ENCODE measurements around a stretch of chr11.

DNA sequence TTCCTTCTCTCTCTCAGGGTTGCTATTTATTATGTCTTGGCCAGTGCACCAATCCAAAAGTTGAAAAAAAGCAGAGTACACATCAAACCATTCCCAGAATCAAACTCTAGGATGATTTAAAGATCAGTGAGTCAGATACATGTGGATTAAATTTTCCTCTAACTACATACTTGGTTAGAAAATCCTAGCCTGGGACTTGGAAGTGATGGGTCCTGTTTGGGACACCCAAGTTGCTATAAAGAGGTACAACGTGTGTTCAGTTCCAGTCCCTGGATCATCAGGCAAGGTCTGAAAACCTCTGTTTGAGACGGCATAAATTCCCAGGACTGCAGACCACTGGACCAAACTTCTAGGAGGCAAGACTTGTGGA lies 60.3 kb upstream of the CDON start:
- PRO-cap, 3 experiments: peak in 1 of 3 experiments; most common plus-strand start position 265 of the sequence (in 1)
- RRBS: no CpG with 5 or more reads among the region's 2 CpGs

- PRO-cap, 3 experiments: no peak in any of the 3 experiments
- RRBS: 88% methylated on average over 3 of the region's 6 CpGs
These were observed 22.2 kb downstream of the DCPS start for GRCh38 chr11:126326140-126326378.

DNA sequence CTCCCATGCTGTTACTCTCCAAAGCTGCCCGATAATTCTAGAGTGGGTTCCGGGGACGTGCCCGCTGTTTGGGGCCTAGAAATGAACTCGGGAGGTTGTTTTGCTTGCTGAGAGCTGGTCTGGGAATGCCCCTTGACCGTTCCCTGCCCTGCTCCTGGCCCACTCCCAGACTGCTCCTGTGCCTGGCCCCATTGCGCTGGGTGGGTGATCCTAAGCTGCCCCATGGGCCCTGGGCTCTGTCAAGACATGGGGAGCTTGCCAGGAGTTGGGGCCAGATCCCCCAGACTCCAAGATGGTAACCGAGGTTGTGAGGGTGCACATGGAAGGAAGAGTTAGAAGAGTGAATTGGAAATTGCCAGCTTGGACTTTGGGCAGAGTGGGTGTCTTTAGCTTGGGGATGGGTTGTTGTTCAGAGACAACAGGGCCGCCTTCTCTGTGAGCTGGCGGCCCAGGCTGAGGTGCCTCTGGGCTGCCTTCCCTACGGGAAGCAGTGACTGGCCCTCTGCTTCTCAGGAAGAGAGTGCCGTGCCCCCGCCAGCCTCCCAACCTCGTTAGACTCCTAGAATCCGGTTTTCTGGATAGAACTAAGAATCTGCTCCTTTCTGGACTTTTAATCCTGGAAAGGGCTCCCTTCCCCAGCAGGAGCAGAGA lies 1.7 kb downstream of the ST3GAL4 start:
- PRO-cap, 3 experiments: no peak in any of the 3 experiments
- RRBS: no CpG with 5 or more reads among the region's 15 CpGs

- PRO-cap, 3 experiments: no peak in any of the 3 experiments
- RRBS: no CpG with 5 or more reads among the region's 5 CpGs
These were observed 27.2 kb downstream of the ST3GAL4 start for GRCh38 chr11:126382625-126383141.

DNA sequence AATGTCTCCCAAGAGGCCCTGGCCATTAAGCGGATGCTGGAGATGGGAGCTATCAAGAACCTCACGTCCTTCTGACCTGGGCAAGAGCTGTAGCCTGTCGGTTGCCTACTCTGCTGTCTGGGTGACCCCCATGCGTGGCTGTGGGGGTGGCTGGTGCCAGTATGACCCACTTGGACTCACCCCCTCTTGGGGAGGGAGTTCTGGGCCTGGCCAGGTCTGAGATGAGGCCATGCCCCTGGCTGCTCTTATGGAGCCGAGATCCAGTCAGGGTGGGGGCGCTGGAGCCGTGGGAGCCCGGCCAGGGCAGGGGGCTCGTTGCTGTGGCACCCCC lies 58.5 kb downstream of the ST3GAL4 start:
- PRO-cap, 3 experiments: no peak in any of the 3 experiments
- RRBS: no CpG with 5 or more reads among the region's 9 CpGs

DNA sequence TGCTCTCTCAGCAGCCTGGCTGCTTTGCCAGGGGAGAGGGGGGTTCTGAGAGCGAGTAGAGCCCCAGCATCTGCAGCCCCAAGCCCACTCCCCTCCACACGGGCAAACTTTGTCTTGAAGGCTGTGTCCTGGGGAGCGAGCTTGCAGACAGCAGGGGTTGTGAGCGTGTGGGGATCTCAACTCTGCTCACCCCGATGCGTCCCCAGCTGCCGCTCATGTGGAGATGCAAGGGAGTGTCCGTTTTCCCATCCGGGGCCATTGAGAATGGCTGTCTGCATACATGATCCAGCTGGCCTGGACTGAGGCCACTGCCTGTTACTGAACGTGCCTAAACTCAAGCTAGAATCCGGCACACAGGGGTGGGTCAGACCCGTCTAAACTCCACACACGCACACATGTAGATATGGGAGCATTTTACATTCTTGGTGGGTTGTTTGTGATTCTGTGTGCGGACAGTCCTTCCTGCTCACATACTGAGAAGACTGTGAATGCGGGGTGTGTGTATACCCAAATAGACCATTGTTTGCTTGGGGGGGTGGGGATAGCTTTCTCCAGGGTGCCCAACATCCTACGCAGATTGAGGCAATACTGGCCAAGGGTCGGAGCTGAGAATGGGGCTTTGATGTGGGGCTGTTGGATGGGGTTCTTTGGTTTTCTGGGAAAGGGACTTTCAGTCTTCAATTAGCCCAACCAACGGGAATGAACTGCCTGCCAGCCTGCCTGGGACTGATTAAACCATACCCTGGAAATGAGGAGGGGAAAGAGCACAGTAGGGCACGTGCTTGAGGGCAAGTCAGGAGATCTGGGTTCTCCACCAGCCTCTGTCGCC lies 60.3 kb downstream of the ST3GAL4 start:
- PRO-cap, 3 experiments: no peak in any of the 3 experiments
- RRBS: 26% methylated on average over 3 of the region's 20 CpGs

- PRO-cap, 3 experiments: no peak in any of the 3 experiments
- RRBS: no CpG with 5 or more reads among the region's 6 CpGs
These were observed 275.7 kb downstream of the ST3GAL4 start for GRCh38 chr11:126631230-126631566.

GRCh38 chr11:126655568-126656404 lies 300.3 kb downstream of the ST3GAL4 start:
- PRO-cap, 3 experiments: no peak in any of the 3 experiments
- RRBS: no CpG with 5 or more reads among the region's 9 CpGs

- PRO-cap, 3 experiments: no peak in any of the 3 experiments
- RRBS: no CpG with 5 or more reads among the region's 6 CpGs
These were observed 303.0 kb downstream of the ST3GAL4 start for GRCh38 chr11:126658418-126659003.

DNA sequence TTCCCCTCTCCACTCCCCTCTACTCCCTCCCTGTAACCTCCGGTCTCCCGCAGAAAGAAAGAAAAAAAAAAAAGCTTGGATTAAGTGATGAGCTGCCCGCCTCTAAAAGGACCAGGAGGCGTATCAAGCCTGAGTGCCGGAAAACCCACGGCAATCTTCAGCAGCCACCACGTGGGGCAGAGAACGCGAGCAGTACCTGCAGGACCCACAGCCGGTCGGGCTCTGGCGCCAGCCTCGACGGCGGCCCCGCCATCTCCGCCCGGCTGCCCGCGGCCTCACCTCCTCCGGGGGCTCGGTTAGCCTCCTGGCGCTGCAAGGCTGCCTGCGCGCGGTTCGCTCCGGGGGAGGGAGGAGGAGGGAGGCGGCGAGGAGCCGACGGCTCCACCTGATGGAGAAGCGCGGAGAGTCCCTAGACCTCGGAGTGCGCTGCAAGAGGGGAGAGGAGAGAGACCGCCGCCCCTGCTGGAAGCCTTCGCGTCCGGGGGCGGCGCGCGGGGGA lies 2.5 kb upstream of the KIRREL3 start:
- PRO-cap, 3 experiments: no peak in any of the 3 experiments
- RRBS: 2% methylated on average over 25 of the region's 45 CpGs

GRCh38 chr11:127758099-127758450 lies 757.5 kb upstream of the KIRREL3 start:
- PRO-cap, 3 experiments: no peak in any of the 3 experiments
- RRBS: no CpG with 5 or more reads among the region's 2 CpGs

GRCh38 chr11:128036041-128036334 lies 551.4 kb downstream of the ETS1 start:
- PRO-cap, 3 experiments: no peak in any of the 3 experiments
- RRBS: no CpG with 5 or more reads among the region's 4 CpGs

GRCh38 chr11:128466971-128468118 lies 120.0 kb downstream of the ETS1 start:
- PRO-cap, 3 experiments: peak in 1 of 3 experiments; most common plus-strand start chr11:128467862 (in 1)
- RRBS: no CpG with 5 or more reads among the region's 17 CpGs

DNA sequence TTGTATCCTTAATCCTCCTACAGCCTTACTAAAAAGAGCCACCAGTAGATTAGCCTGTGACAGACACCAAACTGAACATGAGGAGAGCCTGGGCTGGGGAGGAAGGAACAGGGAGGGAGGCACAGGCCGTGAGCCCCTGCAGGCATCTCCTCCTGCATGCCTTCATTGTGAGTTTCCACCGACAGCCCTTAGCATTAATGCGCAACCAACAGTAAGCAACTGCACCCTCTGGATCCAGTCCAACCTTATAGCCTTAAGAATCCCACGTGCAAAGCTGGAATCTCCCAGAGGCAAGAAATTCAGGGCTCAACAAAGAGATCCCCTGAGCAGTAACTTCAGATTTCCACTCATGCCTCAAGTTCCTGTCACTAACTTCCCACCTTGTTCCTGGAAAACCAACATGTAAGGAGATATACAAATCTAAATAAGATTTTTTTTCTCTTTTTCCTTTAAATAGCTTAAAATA lies 84.6 kb downstream of the ETS1 start:
- PRO-cap, 3 experiments: no peak in any of the 3 experiments
- RRBS: no CpG with 5 or more reads among the region's 4 CpGs

DNA sequence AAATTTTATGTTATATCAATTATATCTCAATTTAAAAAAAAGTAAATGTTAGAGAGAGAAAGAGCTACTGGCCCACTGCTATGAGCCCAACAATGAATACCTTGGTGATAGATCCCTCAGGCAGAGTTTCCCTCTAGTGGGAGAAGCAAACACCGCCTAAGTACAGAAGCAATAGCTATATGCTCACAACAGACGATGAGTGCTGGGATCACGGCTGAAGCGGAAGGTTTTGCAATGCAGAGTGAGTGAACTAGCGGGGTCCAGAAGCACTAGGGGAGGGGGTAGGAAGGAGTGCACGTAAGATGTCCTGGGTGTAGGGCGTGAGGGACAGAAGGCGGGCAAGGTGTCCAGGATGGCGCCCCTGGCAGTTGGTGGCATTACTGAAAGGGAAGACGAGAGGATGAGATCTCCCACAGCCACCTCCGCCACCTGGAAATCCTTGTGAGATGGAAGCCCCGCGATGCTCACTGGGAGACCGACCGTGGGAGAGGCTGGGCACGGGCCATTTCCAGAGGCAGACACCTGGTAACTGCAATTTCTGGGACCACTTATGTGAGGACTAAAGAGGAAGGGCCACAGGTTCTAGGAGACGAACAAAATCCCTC lies 81.0 kb downstream of the ETS1 start:
- PRO-cap, 3 experiments: no peak in any of the 3 experiments
- RRBS: no CpG with 5 or more reads among the region's 17 CpGs

DNA sequence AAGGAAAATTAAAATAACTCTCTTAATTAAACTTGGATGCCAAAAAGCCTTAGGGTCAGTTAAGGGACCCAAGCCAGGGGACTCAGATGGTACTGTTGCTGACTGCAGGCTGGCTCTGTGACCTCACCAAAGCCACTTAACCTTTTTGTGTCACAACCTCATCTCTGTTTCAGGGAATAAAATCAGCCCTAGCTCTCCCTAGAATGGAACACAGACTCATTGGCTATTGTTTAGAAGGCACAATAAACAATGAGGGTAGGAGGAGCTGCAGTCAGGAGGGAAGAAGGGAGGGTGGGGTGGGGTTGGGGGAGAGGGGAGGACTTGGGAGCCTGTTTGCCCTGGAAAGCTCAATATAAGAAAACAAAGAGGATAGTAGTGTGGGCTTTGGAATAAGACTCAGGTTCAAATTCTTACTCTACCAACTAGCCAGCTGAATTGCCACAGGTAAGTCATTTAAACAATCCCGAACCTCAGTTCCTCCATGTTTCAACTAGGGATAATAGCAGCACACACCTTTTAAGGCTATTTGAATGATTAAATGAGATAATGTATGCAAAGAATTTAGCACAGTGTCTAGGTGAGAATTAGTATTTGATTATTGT lies 61.4 kb downstream of the ETS1 start:
- PRO-cap, 3 experiments: no peak in any of the 3 experiments
- RRBS: no CpG with 5 or more reads among the region's 1 CpG

- PRO-cap, 3 experiments: no peak in any of the 3 experiments
- RRBS: 25% methylated on average over 2 of the region's 22 CpGs
These were observed 37.2 kb upstream of the ETS1 start for GRCh38 chr11:128624218-128625386.

DNA sequence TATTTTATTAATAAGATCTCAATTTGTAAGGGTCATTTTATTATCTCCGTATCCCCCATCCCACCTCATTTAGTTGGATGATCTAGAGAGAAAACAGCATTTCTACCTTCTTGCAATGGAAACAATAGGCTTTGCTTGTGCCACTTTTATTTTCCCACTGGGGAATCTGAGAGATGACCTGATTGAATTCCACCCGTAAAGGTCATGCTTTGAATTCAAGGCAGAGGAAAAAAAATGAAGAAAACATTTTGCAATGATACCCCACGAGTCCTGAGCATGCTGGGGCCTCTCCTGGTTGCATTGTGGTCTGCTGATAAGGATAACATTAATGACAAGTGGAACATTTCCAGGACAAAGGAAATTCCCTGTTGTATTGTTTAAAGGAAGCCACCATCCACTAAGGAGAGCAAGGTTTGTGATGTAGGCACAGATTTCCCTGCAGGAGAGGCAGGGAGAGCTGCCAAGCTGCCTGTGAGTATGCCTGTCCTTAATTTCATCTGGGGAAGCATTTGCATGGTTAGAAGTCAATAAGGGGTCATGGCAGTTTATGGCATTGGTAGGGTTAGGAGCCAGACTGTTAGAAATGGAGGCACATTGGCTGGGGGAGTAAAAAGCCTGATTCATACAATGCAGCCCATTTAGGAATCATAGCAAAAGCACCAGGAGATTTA lies 21.8 kb downstream of the FLI1 start:
- PRO-cap, 3 experiments: no peak in any of the 3 experiments
- RRBS: no CpG with 5 or more reads among the region's 3 CpGs

GRCh38 chr11:128730706-128731473 lies 37.0 kb downstream of the FLI1 start:
- PRO-cap, 3 experiments: no peak in any of the 3 experiments
- RRBS: no CpG with 5 or more reads among the region's 10 CpGs

DNA sequence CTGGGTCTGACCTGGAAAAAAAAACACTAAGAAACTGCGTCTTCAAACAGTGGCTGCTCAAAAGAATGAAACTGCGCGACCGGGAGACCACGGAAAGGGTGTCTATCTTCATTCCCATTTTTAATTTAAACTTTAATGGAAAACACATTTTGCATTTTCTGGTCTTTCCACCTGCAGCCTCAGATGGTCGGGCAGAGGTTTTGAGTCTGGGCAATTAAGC lies 83.4 kb downstream of the FLI1 start:
- PRO-cap, 3 experiments: no peak in any of the 3 experiments
- RRBS: no CpG with 5 or more reads among the region's 6 CpGs